GM23248 (cell line): Measurements from ENCODE around the genes CHMP2A and UBE2M.

DNA sequence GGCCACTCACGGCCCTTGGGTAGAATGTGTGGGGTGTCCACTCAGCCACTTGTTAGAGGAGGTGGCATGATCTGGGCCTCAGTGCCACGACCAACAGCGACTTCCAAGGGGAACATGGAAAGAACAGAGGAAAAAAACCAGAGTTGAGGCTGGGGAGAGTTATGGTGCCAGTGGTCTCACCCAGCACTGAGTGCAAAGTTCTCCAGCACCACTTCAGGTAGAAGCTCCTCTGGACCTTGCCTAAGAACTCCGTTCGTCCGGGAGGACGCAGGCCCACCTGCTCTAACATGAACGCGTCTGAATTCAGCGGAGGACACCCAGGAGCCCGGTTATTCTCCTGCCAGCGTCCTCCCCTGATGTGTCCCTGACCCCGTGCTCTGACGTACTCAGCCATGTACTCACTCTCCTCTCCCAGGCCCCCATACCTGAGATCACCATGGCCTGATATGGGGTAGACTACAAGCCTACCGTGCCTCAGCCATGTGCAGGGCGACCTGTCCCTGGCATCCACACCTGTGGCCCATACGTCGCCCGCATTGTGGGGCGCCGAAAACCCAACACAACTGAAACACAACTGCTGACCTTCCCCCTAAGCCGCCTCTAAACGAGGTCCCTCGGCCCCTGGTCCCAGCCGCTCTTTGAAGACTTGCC, 847 bp upstream of the ZNF584 start:
- RAMPAGE, long total RNA = no peak

DNA sequence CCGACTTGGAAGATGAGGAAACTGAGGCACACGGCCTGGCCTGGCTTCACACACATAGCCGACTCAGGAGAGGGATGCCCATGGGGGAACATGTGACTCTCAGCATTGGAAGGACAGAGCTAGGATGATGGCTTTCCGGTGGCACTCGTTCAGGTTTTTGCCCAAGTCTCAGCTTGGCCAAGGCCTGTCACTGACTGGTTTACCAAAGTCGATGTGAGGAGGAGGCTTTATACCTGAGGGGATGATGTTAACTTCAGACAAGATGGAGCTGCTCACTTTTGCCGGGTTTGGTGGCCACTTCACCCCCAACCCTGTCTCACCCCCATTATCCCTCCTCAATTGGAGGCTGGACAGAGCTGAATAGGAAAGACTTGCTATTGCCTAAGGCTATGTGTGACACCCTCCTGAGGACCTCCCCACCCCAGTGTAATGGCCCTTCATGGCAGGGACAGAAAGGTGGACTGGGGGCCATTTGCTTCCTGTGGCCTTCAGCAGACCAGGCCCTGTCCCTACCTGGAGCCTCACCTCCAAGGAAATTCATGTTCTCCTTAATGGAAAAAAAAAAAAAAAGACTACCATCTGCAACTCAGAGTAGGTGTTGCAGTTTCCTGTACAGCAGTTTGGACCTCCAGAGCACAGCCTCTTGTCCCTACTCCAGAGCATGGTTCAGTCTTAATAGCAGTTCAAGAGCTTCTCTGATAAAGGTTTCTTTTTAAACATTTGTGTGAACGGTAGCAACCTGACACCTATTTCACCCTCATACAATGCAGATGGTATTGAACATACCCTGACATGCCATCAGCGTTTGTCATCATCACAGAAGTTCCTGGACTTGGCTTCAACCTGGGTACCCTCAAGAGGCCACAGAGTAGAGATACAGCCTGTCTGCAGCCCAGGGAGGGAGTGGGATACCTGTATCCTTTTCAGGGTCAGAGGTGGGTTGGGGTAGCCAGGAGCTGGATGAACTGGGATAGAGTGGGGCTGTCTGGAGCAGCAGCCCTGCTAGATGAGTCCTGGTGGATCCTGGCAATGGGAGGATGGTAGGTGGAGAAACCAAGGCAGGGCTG, 3.0 kb upstream of the ZNF446 start:
- RAMPAGE, long total RNA = no peak

DNA sequence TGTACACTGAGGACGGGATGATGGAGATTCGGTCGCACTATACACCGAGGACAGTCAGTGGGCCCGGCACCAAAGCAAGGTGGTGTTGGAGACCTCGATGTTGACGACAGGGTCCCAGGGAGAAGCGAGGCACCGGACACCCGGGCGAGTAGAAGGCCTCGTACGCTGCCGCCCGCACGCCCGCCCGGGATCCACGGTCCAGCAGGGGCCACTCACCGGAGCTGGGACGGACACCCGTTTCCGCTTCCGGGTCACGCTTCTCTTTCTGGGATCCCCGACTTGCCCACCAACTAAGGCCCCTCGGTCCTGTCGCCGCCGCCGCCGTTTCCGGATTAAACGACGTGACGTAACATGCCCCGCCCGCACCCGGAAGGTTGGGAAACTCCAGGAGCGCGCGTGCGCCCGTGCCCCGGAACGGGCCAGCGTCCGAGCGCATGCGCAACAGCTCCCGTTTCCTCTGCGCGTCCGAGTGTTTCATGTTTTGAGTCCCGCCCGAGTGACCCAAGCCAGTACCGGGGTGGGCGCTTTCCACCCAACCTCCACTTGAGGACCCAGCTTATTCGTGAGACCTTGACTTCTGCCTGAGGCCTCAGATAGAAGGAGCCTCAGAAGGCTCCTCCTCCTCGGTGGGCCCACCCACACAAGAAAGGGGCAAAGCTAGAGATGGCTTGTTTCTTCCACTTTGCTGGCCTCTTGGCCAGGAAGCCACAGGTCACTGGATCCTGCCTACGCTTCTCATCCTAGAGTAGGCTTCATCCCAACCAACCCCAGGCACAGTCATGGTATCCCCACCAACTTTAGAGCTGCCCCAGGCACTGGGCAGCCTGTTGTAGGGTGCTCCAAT, at the start of gene CHMP2A:
CHMP2A (minus strand) TSS at position 334 of the 844 bp plus-strand sequence.
- RAMPAGE, long total RNA = start-site peak on the minus strand centred at position 257 of the sequence, 128 bp wide, 2,627 and 967 reads in 2 replicates

- RAMPAGE, long total RNA = no peak
Measured at GRCh38 chr19:58558090-58559081, at the start of gene UBE2M. Gene UBE2M (minus strand): TSS chr19:58558611.

- RAMPAGE, long total RNA = no peak
Measured at GRCh38 chr19:58562243-58563247, 4.1 kb upstream of the UBE2M start.

- RAMPAGE, long total RNA = no peak
Measured at GRCh38 chr19:58572419-58572899, 676 bp downstream of the MZF1 start.